Skeletal muscle tissue (tissue), 7 donors: ENCODE results near the genes UXS1 and ST6GAL2.

DNA sequence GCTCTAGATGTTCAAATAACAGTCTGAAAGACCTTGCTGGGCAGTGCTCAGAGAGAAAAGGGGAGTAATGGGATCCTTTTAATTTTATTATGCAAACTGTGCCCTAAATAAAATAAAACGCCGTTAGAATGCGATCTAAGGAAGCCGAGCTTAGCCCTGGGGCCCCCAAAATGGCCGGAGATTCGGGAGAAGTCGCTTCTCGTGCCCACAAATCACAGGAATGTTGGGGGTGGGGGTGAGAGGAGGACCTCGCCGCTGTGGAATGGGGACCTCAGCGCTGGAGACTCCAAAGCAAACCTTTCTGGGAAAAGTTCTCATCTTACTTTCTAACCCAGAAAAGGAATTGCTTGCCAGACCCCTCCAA lies 8.3 kb upstream of the POU3F3 start:
- PRO-cap, 3 experiments = no peak in any of the 3 experiments
- RAMPAGE, long total RNA = no peak
- RRBS, 2 experiments = no CpG with 5 or more reads among the region's 11 CpGs

GRCh38 chr2:105099300-105100046 lies 61.6 kb downstream of the MRPS9 start:
- PRO-cap, 3 experiments = no peak in any of the 3 experiments
- RAMPAGE, long total RNA = no peak
- RRBS, 2 experiments = no CpG with 5 or more reads among the region's 8 CpGs

- PRO-cap, 3 experiments = no peak in any of the 3 experiments
- RAMPAGE, long total RNA = no peak
- RRBS, 2 experiments = no CpG with 5 or more reads among the region's 7 CpGs
Measured at GRCh38 chr2:105377539-105377935, 21.3 kb downstream of the FHL2 start.

DNA sequence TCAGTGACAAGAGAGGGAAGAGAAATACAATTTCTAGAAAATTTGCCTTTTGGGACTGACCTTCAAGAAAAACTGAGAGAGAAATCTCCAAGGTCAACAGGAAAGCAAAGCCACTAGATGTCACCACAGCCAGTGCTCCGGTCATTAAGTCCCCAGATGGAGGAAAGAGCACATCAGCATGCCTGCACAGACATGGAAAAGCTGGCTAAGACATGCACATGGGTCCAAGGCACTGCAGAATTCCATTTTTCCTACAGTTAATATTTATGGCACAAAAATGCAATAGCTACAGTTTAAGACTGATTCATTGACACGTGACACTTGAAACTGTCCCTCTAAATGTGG lies 20.9 kb downstream of the FHL2 start:
- PRO-cap, 3 experiments = no peak in any of the 3 experiments
- RAMPAGE, long total RNA = no peak
- RRBS, 2 experiments = no CpG with 5 or more reads among the region's 2 CpGs

- PRO-cap, 3 experiments = no peak in any of the 3 experiments
- RAMPAGE, long total RNA = no peak
- RRBS, 2 experiments = no CpG with 5 or more reads among the region's 10 CpGs
Measured at GRCh38 chr2:105391153-105392252, 7.3 kb downstream of the FHL2 start.

DNA sequence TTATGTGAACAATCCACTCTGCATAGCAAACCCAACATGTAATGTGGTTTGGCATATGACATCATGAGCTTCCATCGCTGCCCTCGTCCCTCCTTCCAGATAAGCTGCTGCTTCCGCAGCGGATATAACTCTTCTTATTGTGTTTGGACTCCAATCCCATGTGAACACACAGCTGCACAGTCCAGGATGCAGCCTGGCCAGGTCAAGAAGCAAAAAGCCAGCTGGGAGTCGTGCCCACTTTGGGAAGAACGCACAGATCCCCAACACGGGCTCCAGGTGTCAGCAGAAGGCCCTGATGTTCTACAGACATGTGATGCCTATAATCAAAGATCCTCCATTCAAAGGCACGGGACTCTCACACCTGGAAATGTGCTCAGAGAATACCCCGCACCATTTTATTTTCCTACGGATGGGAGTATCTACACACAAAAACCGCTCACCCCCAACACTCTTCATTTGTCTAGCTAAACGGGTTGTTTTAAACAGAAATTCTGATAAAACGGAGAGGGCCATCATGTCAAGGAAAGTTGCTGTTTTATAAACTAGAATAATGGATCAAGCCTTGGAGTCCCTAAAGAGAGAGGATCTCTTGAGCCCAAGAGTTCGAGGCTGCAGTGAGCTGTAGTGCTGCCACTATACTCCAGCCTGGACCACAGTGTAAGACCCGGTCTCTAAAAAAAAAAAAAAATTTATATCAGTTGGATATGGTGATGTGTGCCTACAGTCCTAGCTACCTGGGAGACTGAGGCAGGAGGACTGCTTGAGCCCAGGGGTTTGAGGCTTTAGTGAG lies 4.9 kb downstream of the FHL2 start:
- PRO-cap, 3 experiments = peak in 1 of 3 experiments; most common plus-strand start position 177 of the sequence (in 1)
- RAMPAGE, long total RNA = no peak
- RRBS, 2 experiments = no CpG with 5 or more reads among the region's 15 CpGs

DNA sequence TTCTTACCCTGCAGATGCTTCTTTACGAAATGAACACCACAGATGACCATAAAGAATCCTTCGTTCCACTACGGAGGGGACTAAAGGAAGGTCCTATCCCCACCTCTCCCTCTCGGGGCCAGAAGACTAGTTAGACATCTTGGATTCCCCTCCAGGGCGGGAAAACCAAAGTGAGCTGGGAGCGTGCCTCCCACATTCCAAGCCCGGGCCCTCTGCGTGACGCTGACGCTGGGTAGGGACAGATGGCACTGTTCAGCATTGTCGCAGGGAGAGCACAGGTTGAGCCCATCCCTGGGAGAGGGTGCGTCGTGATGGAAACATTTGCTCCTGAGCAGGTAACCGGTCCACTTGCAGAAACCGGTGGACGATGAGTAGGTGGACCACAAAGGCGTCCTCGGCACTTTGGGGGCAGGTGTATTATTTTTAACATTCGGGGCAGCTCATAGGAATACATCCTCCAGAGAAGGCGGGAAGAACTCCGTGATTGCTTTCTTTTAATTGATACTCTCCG lies 700 bp upstream of the FHL2 start:
- PRO-cap, 3 experiments = no peak in any of the 3 experiments
- RAMPAGE, long total RNA = no peak
- RRBS, 2 experiments = 100% methylated on average over 2 of the region's 22 CpGs; no CpG with 5 or more reads in 1 of the 2 experiments

DNA sequence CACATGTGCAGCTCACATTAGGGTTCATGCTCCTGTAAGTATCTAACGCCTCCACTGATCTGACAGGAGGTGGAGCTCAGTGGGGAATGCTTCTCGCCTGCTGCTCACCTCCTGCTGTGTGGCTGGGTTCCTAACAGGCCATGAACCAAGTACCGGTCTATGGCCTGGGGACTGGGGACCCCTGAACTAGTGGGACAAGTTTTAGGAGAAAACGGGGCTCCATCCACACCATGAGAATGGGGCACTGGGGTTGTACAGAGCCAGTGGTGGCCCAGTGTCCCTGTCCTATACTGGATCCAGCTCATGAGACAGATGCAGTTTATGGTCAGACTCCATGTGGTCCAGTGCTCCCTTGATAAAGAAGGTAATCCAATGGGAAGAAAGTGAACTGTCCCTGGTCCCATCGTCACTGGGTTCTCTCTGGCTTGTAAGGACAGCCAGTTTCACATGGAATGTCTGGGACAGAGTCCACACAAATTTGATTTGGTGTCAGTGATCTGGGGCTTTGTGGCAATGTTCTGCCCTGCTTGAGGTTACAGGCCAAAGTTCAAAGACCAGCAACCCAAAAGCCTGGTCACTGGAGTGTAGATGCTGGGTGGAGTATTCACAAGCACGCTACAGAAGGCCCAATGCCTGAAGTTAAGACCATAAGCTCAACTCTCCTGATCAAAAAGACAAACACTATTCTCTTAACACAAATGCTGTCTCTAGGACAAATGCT lies 22.1 kb upstream of the FHL2 start:
- PRO-cap, 3 experiments = no peak in any of the 3 experiments
- RAMPAGE, long total RNA = no peak
- RRBS, 2 experiments = no CpG with 5 or more reads among the region's 6 CpGs

GRCh38 chr2:105448901-105449522 lies 50.2 kb upstream of the FHL2 start:
- PRO-cap, 3 experiments = no peak in any of the 3 experiments
- RAMPAGE, long total RNA = no peak
- RRBS, 2 experiments = no CpG with 5 or more reads among the region's 6 CpGs

- PRO-cap, 3 experiments = no peak in any of the 3 experiments
- RAMPAGE, long total RNA = no peak
- RRBS, 2 experiments = no CpG with 5 or more reads among the region's 6 CpGs
Measured at GRCh38 chr2:105460092-105460908, 61.4 kb upstream of the FHL2 start.

- PRO-cap, 3 experiments = peak in 1 of 3 experiments; most common plus-strand start chr2:105748217 (in 1); most common minus-strand start chr2:105748067 (in 1)
- RAMPAGE, long total RNA = no peak
- RRBS, 2 experiments = no CpG with 5 or more reads among the region's 7 CpGs
Measured at GRCh38 chr2:105747874-105748660, 3.4 kb downstream of the NCK2 start.

DNA sequence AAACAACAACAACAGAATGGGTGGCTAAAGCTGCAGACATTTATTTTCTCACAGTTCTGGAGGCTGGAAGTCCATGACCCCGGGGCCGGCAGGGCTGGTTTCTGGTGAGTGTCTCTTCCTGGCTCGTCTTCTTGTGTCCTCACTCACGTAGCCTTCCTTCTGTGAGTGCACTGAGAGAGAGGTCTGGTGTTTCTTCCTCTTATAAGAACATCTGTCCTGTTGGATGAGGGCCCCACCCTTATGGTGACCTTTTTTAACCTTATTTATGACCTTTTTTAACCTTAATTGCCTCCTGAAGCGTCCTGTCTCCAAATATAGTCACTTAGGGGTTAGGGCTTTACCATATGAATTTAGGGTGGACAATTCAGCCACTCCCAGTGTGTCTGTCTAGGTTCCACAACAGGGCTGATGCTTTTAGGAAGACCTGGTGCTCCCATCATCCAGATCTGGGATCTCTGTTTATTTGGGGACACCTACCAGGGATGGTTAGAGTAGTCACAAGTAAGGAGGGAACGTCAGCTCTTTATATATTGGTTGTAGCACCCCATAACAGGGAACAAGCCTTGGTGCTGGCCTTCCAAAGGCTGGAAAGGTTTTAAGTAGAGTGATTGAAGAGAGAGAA lies 5.5 kb downstream of the NCK2 start:
- PRO-cap, 3 experiments = no peak in any of the 3 experiments
- RAMPAGE, long total RNA = no peak
- RRBS, 2 experiments = no CpG with 5 or more reads among the region's 6 CpGs

- PRO-cap, 3 experiments = no peak in any of the 3 experiments
- RAMPAGE, long total RNA = no peak
- RRBS, 2 experiments = no CpG with 5 or more reads among the region's 8 CpGs
Measured at GRCh38 chr2:105796036-105796732, 51.5 kb downstream of the NCK2 start.

GRCh38 chr2:106139534-106140007 lies 54.5 kb downstream of the UXS1 start:
- PRO-cap, 3 experiments = no peak in any of the 3 experiments
- RAMPAGE, long total RNA = no peak
- RRBS, 2 experiments = no CpG with 5 or more reads among the region's 7 CpGs

DNA sequence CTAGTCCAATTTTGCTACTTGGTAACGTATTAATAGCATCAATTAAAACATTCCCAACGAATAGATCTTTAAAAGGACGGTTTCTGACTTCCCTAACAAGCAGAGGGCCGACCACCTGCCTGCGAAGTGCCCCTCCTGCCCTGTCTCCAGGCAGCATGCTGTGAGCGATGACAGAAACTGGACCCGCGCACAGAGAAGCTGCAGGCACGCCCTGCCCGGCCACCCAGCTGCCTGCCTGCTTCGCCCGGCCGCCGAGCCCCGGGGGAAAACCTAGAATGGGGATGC lies 856 bp downstream of the UXS1 start:
- PRO-cap, 3 experiments = no peak in any of the 3 experiments
- RAMPAGE, long total RNA = no peak
- RRBS, 2 experiments = no CpG with 5 or more reads among the region's 15 CpGs

- PRO-cap, 3 experiments = peak in 3 of 3 experiments; most common plus-strand start chr2:106194568 (in 1); most common minus-strand start chr2:106194299 (in 3)
- RAMPAGE, long total RNA = start-site peak on the minus strand at chr2:106194284-106194303, 226 and 129 reads in 2 replicates
- RRBS, 2 experiments = 2% methylated on average over 53 to 59 of the region's 140 CpGs
Measured at GRCh38 chr2:106193588-106194818, at the start of gene UXS1. UXS1 (minus strand) TSS chr2:106194301.

- PRO-cap, 3 experiments = no peak in any of the 3 experiments
- RAMPAGE, long total RNA = no peak
- RRBS, 2 experiments = no CpG with 5 or more reads among the region's 3 CpGs
Measured at GRCh38 chr2:106205618-106205817, 11.4 kb upstream of the UXS1 start.

- PRO-cap, 3 experiments = no peak in any of the 3 experiments
- RAMPAGE, long total RNA = no peak
- RRBS, 2 experiments = 4% methylated on average over 3 of the region's 28 CpGs; no CpG with 5 or more reads in 1 of the 2 experiments
Measured at GRCh38 chr2:106542653-106543472, 55.7 kb downstream of the CD8B2 start.

DNA sequence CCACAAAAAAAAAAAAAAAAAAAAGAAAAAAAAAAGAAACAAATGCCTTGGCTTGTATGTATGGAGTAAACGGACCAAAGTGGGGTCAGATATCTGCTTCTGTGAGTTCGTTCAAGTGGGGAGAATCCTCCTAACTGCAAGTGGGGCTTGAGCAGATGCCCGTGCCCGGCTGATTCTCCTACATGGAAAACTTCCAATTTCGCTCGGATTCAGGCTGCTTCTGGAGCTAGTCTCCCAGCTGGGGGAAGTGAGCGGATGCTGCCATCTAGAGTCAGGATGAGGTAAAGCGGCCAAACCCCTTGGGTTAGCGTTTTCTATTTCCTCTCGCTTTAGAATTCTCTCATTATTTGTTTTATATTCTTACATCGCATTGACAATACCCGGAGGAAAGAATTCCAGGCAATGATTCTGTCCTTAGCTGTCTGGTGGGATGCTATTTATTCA lies 95.3 kb downstream of the CD8B2 start:
- PRO-cap, 3 experiments = no peak in any of the 3 experiments
- RAMPAGE, long total RNA = no peak
- RRBS, 2 experiments = no CpG with 5 or more reads among the region's 12 CpGs

DNA sequence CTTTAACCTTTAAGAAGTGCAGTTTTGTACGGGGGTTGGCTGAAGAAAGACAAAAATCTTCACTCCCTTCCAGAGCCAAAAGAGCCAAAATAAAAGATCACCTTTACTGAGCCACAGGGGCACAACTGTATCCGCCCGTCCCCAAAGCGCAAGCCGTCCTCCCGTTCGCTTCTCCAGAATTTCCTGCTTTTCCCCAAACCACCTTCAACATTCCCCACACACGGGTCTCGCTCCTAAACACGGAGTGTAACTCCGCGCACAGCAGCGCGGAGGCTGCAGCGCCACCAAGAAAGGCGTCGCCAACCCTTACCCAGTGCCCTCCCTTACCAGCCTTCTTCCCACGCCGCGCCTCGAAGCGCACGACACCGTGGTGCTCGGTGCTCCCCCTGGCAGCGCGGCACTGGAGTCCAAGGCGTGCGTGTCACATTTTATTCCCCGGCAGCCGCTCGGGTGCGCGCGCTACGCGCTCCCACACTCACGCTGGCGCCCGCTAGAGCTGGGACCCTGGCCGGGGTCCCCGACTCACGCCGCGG lies at the start of gene ST6GAL2:
ST6GAL2 (minus strand) TSS at position 402 of the 533 bp plus-strand sequence.
- PRO-cap, 3 experiments = no peak in any of the 3 experiments
- RAMPAGE, long total RNA = no peak
- RRBS, 2 experiments = 3 to 4% methylated on average over 12 of the region's 45 CpGs